Iris pigment epithelial cell (primary cell): ENCODE measurements around the gene ACSBG2.

DNA sequence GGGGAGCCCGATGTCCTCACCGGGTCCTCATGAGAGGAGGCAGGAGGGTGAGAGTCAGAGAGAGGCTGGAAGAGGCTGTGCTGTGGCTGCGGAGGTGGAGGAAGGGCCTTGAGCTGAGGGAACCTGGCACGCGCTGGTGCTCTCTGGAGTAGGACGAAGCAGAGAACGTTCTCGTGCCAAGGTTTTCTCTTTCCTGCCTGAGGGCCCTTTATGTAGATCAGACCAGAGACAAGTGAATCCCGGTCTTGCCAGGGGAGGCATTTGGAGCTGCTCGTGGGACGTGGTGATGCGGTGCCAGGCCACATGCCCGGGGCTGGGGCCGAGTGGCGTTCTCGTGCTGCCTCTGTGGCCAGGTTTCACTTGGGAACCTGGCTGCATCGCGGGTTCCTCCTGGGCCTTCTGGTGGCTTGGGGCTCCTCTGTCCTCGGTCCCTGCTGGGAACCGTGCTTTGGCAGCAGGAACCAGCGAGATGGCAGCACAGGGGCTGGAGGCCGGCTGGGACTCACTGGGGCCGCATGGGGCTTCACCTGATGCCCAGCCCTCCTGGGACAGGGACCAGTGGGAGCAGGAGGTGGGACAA is 54.3 kb downstream of the KDM4B start:
- RRBS, result 87% methylated on average over 5 of the region's 23 CpGs

DNA sequence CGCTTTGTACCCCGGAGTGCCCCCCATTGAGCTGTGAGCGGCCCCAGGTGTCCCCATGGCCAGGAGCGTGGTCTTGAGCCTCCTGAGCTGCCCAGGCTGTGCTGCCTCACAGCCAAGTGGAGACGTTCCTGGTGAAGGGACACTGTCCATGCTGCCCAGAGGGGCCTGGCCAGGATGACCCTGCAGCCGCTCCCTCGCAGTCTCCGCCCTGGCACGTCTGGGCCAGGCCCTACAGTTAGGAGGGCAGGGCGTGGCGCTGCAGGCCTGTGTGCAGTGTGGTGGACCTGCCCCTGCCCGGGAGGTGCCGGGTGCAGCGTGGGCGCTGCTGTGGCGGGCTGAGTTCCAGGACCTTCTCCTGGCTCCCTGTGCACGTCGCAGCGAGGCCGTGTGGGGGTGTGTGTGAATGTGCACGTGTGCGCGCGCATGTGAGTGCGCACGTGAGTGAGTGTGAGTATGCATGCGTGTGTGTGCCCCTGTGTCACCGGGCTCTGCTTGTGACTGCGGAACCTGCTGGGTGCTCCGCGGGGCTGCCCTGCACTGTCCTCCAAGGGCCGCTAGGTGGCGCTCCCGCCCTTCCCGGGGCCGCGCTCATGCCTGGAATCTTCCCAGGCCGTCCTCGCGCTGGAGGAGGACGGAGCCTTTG is 79.1 kb downstream of the KDM4B start:
- RRBS, result 26% methylated on average over 8 of the region's 41 CpGs

DNA sequence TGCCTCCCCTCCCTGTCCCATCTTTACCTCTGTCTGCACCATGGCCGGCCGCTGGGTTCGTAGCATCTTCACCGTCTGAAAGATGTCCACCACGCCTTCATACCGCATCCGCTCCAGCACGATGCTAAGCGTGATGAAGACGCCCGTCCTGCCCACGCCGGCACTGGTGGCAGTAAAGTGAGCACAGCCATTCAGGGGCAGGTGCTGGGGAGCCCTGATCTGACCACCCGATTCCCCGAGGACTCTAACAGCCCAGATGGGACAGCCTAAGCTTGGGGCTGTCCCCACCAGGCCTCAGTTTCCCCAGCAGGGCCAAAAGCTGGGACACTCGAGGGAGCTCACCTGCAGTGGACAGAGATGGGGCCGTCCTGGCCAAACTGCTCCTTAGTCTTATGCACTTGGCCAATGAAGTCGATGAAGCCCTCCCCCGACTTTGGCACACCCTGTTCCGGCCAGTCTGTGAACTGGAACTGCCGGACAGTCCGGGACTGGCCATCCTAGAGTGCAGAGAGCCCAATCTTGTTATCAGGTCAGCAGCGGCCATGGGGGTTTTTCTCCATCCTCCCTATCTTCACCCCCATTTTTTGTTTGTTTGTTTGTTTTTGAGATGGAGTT is 132.6 kb downstream of the PTPRS start:
- RRBS, result no CpG with 5 or more reads among the region's 23 CpGs

GRCh38 chr19:5567497-5568353 is 54.9 kb downstream of the SAFB2 start:
- RRBS, result 4% methylated on average over 33 of the region's 99 CpGs

- RRBS, result no CpG with 5 or more reads among the region's 5 CpGs
Measured at GRCh38 chr19:5584664-5584863, 38.0 kb downstream of the SAFB2 start.

DNA sequence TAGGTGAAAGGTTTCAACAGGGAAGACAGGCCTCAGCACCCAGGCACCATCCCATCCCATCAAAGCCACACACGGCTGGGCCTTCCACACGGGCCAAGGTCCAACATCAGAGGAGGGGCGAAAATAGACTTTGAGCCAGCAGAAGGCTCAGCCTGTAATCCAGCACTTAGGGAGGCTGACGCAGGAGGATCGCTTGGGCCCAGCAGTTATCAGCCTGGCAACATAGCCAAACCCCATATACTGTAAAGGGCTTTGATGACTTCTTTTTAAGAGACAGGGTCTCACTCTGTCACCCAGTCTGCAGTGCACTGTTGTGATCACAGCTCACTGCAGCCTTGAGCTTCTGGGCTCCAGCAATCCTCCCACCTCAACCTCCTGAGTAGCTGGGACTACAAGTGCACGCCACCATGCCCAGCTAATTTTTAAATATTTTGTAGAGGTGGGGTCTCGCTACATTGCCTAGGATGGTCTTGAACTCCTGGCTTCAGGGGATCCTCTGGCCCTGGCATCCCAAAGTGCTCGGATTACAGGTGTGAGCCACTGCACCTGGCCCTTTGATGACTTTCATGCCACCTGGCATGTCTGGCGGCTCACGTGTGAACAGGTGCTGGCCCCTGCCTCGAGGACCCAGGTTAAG is 27.9 kb downstream of the SAFB2 start:
- RRBS, result no CpG with 5 or more reads among the region's 11 CpGs

GRCh38 chr19:5652865-5653597 is 27.3 kb downstream of the MICOS13 start:
- RRBS, result no CpG with 5 or more reads among the region's 20 CpGs

DNA sequence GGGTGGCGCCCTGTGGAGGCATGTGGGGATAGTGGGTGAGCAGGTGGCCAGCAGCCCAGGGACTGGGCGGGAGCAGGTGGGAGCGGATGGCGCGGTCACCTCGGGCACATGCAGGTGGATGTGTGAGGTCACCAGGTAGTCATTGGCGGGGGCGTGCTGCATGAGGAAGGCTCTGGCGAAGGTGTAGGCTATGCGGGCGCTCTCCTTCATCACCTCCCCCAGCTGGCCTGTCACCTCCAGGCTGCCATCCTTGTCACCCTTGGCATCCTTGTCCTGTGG is 3.3 kb downstream of the RPL36 start:
- RRBS, result no CpG with 5 or more reads among the region's 11 CpGs

- RRBS, result no CpG with 5 or more reads among the region's 37 CpGs
Measured at GRCh38 chr19:5707590-5708683, 12.0 kb downstream of the LONP1 start.

DNA sequence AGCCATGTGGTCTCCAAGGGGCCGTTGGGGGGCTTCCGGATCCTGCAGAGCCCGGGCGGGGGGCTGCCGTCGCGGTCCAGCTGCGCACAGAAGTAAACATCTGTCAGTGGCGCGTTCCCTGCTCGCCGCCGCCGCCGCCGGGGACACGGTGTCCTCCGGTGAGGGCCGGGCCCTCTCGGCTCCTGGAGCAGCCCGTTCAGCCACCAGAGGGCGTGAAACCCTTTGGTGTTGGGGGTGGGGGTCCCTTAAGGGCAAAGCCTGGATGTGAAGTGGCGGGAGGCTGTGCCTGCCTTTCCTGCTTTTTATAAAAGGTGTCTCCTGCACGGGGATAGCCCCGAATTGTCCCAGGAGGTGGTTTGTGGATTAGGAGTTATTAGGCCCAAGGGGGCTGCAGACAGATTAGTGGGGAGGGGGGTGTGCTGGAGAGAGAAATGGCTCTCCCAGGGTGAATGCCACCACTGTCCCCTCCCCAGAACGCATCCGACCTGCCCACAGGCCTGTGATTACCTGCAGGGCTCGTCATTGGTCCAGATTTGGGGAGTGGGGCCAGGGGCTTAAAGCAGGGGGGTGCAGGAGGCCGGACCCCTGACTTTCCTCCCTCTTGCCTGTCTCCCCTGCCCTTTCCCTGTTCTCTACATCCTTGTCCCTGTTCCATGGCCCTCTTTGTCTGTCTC is 1.1 kb downstream of the NRTN start:
- RRBS, result 4% methylated on average over 15 of the region's 29 CpGs

- RRBS, result 2% methylated on average over 30 of the region's 111 CpGs
Measured at GRCh38 chr19:5827514-5828461, 11.7 kb downstream of the FUT6 start.

DNA sequence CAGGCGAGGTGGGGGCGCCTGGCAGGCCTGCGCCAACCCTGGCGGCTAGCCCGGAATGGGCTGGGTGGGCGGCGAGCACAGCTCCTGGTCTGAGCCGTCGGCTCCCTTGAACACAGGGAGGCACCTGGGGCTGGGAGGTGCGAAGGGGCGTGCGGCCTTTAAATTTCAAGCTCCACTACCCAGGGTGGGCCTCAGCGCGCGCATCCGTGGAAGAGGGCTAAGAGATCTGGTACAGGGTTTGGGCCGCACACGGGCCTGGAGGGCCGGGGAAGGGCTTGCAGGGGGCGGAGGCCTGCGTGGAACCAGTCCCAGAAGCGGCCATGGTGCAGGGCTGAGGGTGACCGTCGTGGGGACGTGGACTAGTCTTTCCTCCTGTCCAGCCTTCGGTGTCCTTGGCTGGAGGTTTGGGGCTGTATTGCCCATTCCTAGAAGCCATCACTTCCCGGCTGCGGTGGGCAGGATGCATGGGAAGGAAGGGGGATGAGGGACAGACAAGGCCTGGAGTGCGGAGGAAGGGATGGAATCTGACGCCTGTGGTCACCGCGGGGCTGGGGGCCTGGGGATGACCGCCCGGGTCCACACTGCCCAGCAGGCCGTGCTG is 11.4 kb downstream of the NDUFA11 start:
- RRBS, result 6% methylated on average over 2 of the region's 35 CpGs

GRCh38 chr19:5894145-5894562 is 9.4 kb downstream of the NDUFA11 start:
- RRBS, result no CpG with 5 or more reads among the region's 15 CpGs

DNA sequence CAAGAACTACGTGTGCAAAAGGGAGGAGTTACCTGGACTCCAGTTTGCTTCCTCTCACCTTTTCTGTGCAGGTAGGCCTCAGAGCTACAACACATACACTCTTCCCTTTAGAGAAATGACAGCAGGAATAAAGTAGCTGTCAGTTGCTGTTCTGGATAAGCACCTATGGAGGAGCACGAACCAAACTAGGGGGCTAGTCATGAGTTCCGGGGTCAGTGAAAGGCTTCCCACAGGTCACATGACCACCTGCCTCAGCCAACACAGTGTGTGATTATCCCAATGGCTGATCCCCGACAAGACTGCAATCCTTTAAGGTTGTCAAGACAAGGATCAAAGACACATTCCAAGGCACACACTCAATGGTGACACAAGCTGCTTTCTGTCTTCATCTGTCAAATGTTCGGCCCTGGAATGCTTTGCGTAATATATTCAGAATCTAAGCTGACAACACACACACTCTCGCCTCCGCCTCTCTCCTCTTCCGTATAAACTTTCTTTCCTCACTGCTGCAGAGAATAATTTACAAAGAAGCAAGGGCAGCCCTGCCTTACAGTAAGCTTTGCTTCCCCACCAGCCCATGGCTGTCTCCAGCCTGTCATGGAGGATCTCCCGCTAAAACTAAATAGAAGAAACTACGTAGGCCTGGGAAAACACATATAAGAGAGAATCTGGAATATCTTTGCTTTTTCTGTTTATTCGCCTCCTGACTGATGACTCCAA is 11.7 kb downstream of the RANBP3 start:
- RRBS, result no CpG with 5 or more reads among the region's 12 CpGs

- RRBS, result no CpG with 5 or more reads among the region's 19 CpGs
Measured at GRCh38 chr19:5968375-5969441, 9.2 kb downstream of the RANBP3 start.

DNA sequence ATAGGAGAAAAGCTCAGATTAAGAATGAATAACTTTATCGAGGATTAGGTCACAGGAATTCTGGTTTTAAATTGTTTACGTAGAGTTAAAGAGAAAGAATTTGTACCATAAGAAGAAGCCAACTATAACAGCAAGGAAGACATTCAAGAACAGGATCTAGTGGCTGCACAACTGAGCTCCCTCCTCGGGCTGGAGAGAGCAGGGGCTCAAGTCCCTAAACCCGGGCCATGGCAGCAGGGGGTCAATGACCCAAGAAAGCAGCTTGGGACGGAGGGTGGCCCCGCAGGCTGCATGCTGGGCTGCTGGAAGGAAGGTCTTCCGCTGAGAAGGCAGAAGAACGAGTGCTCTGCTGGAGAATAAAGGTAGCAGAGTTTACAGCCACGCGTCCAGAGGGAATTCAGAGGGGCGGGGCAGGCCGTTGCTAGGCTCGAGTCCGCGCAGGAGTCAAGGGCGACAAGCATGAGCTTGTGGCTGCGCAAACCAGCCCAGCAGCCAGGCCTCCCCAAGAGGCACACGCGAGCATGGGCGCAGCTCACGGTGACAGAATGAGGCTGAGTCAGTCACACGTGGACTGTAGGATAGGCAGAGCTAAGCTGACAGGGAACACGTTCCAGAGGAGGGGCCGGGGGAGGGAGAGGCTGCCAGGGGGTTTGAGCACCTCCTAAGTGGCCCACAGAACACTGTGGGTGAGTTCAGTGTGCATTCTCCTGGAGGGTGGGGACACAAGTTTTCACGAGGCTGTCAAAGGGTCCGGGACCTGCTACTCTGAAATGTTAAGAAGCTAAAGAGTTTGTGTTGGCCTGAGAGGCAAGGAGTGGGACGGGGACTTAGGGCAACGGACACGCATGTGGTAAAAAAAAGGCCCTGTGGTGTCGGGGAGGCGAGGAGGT is 18.0 kb downstream of the RFX2 start:
- RRBS, result no CpG with 5 or more reads among the region's 31 CpGs

- RRBS, result no CpG with 5 or more reads among the region's 5 CpGs
Measured at GRCh38 chr19:6107711-6108235, 2.5 kb downstream of the RFX2 start.

DNA sequence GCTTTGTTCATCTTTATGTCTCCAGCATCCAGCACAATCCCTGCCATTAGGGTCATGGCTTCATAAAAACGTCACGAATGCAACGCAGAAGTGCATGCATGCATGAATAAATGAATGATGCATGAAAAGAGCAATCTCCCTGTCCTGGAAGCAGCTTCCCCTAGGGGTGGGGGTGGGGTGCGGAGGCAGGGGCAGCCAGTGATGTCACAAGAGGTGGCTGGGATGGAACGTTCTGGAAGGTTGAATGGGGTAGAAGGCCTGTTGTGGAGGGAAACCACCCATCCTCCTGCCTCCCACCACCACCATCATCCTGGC is at the start of gene ACSBG2:
Gene ACSBG2, plus strand, starts transcription at position 243 of the 315 bp plus-strand sequence.
- RRBS, result no CpG with 5 or more reads among the region's 5 CpGs

DNA sequence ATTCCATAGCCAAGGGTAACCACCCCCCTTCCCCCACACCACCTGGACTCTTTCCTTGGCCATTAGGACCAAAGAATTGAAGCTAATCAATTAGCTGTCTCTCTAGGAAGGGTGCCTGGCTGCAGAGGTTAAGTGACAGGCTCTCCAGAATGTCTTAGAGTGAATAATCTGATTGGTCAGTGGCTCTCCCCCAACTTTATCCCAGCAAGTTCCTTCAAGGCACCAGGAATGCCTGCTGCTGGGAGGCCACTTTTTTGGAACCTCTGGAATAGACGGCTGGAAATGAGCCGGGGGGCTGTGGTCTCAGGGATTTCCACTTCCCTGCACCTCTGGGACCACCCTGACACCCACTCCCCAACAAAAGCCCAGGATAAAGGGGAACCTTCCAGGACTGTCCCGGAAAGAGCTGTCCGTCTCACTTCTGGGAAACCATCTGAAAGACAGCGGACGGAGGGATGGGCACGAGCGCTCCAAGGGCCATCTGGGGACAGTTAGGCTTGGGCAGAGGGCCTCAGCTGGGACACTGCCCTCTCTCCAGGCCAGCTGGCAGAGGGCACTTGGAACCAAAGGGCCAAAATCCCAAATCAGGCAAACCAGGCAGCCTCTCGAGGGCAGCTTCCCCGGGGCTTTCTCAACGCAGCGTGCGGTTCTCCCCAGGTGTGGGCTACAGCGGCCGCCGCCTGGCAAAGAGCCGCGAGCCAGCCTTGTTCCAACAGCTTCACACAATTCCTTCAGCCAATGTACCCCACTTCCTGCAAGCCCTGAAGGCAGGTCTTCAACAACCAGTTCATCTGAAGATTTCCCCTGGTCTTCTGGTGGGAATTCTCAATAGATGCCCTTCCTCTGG is 5.2 kb downstream of the MLLT1 start:
- RRBS, result no CpG with 5 or more reads among the region's 18 CpGs

- RRBS, result no CpG with 5 or more reads among the region's 7 CpGs
Measured at GRCh38 chr19:6278301-6278815, 1.4 kb downstream of the MLLT1 start.